Placental pericyte (primary cell): ENCODE measurements around a stretch of chr2.

GRCh38 chr2:32464965-32465361 lies 108.1 kb downstream of the BIRC6 start:
- CAGE, long polyA plus RNA: no peak

DNA sequence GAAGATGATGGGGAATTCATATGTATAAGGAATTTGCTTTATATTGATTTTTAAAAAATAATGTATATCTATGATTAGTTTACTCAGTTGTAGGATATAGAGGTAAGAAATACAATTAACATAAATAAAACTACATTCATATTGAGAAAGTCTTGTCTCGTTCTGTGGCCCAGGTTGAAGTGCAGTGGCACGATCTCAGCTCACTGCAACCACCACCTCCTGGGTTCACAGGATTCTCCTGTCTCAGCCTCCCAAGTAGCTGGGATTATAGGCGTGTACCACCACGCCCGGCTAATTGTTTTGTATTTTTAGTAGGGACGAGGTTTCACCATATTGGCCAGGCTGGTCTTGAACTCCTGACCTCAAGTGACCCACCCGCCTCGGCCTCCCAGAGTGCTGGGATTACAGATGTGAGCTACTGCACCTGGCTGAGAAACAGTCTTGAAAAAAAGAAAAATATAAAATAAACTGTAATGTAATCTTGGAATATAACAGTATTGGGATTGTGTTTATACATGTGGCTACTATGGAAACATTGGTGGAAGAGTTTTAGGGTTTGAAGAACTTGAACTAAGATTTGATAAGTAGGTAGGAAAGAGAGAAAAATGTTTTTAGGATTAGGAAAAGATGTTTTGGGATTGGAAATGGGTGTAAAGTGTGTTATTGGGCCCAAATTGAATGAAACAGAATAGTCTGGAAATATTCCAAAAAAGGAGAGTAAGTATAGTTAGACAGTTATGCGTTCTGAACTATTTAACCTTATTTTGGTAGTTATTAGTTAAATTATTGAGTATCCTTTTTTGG lies 115.3 kb downstream of the BIRC6 start:
- CAGE, long polyA plus RNA: no peak

- CAGE, long polyA plus RNA: no peak
These were observed 72.1 kb upstream of the TTC27 start for GRCh38 chr2:32555520-32556413.

GRCh38 chr2:32574785-32575500 lies 52.9 kb upstream of the TTC27 start:
- CAGE, long polyA plus RNA: no peak

- CAGE, long polyA plus RNA: no peak
These were observed 87.4 kb downstream of the TTC27 start for GRCh38 chr2:32715163-32715765.

DNA sequence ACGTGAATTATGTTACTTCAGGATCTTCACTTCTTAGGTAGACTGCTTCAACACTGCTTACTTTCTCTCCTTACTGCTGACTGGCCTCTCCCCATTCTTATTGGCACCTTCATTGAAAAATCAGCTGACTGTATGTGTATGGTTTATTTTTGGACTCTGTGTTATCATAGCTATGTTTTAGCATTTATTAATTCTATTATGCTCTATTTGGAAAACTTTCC lies 92.1 kb downstream of the TTC27 start:
- CAGE, long polyA plus RNA: no peak

GRCh38 chr2:33034814-33035252 lies 88.1 kb downstream of the LTBP1 start:
- CAGE, long polyA plus RNA: no peak

- CAGE, long polyA plus RNA: no peak
These were observed 189.4 kb downstream of the LTBP1 start for GRCh38 chr2:33136135-33136618.

DNA sequence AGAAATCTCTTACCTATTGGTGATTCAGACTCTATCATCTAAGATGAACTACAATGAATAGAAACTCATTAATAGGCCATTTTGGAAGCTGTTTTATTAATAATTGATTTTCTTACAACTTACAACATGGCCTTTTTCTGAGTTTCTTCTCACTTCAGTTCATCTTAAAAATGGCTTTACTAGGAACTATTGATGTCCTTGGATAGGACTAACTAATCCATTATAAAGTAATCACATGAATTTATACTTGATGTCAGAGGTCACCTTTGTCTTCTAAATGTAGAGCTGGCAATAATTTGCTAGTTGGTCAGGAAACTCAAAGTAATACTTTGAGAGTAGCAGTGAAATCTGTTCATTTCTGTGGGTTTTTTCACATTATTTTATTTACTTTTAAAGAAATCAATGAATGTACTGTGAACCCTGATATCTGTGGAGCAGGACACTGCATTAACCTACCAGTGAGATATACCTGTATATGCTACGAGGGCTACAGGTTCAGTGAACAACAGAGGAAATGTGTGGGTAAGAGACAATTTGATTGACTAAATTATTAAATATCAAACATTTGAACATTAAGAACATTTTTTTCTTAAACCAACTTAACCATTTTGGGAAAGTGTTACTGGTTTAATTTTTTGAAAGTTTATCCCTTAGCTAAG lies 203.1 kb upstream of the RASGRP3 start:
- CAGE, long polyA plus RNA: no peak

- CAGE, long polyA plus RNA: no peak
These were observed 196.6 kb upstream of the RASGRP3 start for GRCh38 chr2:33279825-33280302.

DNA sequence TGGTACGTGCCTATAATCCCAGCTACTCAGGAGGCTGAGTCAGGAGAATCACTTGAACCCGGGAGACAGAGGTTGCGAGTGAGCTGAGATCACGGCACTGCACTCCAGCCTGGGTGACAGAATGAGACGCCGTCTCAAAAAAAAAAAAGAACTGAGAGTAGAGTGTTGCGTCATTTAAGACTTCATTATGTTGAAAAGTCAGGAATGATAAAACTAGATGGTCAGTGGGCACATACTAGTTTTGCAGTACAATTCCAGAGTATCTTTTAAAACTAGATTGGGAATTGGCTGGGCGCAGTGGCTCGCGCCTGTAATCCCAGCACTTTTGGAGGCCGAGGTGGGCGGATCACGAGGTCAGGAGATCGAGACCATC lies 129.9 kb upstream of the RASGRP3 start:
- CAGE, long polyA plus RNA: no peak

DNA sequence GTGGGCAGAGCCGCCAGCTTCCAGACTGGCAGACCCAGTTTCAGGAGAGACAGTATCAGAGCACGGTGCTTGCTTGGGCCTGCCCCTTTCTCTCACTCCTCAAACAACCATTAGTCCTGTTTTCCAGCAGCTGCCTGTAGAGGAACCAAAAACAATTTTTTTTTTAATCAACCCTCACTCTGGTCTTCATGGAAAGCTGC lies 25.1 kb upstream of the CRIM1 start:
- CAGE, long polyA plus RNA: no peak

DNA sequence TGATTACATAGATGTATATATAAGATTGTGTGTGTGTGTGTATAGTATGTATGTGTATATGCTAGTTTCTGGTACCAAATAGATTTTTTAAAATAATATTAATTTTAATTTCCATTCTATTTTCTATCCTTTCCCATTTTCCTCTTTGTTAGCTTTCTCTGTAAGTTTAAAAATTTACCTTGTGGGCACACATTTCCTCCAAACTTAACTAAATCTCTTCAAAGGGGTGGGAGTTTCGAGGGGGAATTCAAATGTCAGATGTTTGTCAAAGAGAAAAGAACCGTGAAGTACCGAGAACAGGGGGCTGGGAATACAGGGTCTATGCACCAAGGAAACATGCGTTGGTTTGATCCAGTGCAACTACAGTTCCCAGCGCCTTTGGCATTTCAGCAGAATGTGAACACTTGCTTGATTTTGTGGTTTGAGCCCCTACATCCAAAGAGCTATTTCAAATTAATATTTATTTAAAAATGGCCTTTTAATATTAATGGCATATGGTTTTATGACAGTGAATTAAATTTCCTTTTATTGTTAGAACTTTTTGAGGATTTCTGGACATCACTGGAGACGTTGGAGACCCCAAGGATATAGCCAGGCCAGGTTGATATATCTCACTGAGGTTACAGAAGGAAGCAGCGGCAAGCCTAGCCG lies 9.4 kb downstream of the CRIM1 start:
- CAGE, long polyA plus RNA: no peak

GRCh38 chr2:36402137-36402796 lies 46.7 kb downstream of the CRIM1 start:
- CAGE, long polyA plus RNA: no peak

DNA sequence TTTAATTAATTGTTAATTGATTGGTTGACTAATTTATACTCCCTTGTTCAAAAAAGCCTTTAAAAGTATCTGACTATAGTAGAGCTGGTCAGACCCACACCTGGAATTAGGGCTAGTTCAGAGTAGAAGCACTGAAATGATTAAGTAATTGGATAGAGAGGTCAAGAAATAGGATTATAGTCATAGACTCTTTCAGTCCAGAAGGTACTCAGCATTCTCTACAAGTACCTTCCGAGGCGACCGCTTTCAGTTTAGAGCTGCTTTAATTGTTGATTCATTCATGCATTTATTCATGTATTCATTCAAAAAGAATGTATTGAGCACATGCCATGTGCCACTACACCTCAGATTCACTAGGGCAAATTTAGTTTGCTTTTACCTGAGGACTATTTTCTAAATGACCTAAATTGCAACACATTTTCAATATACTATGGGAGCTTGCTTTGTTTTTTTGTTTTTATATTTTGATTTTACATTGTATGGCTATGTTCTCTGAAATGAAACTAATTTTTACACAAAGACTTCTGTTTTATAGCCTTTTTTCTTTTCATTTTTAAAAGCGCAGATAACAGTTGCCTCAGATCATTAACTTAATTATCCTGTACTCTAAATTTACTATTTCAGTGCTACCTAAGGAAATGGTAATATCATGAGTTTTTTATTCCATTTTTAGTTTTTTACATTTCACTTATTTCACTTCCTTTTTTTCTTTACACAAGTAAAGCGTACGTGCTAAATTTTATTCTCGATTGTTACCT lies 48.8 kb downstream of the CRIM1 start:
- CAGE, long polyA plus RNA: no peak

GRCh38 chr2:36427726-36428034 lies 72.1 kb downstream of the CRIM1 start:
- CAGE, long polyA plus RNA: no peak

GRCh38 chr2:36455184-36456166 lies 99.9 kb downstream of the CRIM1 start:
- CAGE, long polyA plus RNA: no peak

DNA sequence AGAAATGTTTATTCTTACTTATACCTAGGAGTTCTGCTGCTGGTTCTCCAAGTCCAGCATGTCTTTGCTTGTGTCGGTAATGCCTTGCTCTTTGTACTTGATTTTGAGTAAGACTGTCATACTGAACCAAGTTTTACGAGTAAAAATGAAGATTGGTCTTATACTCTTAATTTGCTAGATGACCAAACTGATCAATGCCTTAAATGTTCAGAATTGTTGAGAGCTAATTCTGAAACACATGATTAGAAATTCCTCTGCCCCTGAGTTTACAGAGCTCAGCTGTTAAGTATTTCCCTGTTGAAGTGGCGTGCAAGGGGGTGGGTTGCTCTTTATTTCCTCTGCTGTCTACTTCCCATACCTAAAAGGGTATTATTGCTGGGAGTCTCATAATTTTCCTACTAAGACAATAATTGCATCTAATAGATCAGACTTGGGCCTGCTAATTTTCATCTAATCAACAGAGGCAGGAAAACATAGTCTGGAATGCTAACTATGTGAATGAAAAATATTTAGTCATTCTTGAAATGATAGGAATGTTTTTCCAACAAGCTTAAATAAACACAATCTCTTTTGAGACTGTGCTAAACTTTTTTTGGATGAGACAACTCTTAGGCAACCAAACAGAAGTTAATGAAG lies 111.5 kb downstream of the FEZ2 start:
- CAGE, long polyA plus RNA: no peak

DNA sequence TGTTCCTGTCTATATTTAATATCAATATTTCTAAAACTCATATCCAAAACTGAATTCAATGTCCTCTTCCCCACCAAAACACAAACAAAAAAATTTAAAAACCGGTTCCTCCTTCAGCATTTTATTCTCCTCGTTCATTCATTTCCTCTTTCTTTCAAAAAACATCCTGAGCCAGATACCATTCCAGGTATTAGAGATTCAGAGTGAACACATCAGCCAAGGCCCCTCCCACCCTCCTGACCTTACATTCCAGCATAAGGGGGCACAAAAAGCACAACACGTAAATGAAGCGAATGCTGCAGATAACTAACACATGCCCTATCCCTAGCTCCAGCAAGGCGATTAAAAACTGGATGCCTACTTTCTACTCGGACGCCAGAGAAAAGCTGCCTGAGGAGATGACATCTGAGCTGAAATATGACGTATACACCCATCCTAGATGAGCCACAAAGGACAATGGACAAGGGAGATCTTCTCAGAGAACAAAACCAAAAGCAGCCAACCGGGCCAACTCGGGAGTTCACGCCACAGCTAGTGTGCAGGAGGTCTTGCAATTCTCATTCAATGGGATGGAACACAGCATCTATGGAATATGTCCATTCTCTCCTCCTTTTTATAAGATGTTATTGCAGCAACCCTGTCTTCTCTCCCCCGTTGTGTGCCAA lies 33.6 kb downstream of the FEZ2 start:
- CAGE, long polyA plus RNA: no peak

GRCh38 chr2:36667871-36668331 lies 28.6 kb upstream of the VIT start:
- CAGE, long polyA plus RNA: no peak